ENCODE data around the gene PIP5K1A.

- RRBS = no CpG with 5 or more reads among the region's 2 CpGs
These were observed 900 bp downstream of the ARNT start for GRCh38 chr1:150875560-150875838.

GRCh38 chr1:150942843-150943042 lies 16.6 kb downstream of the SETDB1 start:
- RRBS = no CpG with 5 or more reads among the region's 4 CpGs

DNA sequence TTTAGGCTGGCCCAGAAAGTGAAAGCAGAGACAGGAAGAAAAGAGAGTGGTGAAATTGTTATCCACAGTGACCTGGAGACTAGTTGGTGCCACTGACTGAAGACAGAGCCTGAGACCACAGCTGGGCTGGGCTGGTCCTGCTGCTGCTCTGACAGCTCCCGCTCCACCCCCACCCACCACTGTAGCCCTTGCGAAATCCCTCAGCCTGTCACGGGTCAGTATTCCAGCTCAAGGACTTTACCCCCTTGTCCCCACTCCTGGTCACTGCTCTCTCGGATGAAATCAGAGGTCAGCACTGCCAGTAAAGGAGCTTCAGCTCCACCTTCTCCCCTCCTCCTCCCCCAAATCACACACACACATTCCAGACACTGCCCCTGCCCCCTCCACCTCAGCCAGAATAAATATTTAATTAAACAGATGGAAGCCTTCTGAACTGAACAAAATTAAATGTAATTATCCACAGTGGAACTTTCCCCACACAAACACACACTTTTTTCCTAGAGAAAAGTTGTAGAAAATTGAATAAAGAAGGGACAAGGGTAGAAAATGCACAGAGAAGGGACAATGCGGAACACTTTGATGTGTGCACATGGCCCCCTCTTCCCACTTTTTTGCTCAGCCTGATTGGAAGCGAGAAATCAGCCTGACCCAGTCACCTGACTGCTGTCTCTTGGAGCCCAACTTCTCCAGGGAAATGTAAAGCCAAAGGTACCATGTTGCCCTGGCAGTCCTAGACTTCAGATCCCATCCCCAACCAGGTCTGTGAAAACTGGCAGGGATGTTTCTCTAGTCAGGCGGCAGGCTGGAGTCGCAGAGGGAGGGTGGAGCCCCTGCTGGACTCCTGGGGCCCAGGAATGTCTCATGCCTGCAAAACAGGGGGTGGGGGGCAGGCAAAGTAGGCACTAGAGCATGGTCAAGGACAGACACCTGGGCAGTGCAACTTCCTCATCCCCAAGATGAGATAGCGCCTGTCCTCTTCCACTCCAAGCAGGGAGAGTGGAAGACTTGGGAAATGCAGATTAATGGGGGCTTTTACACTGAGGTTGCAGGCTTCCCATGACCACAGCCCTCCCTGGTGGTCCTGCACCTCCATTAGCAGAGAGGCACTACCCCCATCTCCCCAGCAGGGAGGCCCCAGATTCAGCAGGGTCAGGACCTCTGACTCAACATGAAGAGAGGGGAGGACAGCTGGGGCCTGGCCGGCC lies 3.0 kb downstream of the CERS2 start:
- RRBS = no CpG with 5 or more reads among the region's 10 CpGs

DNA sequence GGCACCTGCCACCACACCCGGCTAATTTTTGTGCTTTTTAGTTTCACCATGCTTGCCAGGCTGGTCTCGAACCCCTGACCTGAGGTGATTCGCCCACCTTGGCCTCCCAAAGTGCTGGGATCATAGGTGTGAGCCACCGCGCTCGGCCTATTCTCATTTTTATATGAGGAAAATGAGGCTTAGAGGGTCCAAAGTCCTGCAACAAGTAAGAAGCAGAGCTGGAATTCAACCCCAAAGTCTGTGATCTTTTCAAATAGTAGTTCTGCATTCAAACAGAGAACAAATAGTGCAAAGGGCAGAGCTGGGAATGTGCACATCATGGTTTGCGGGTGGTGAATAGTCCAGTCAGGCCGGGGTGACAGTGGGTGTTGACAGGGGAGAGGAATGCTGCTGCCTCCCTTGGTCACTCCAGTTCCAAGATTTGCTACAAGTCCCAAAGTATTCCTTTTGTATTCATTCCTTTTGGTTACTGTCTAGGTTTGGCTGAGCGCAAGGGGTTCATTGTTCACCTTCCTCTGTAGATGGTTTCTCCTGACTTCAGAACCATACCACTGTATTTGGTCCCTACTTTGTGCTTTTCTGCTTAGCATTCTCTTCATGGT lies 4.8 kb downstream of the PRUNE1 start:
- RRBS = no CpG with 5 or more reads among the region's 9 CpGs

DNA sequence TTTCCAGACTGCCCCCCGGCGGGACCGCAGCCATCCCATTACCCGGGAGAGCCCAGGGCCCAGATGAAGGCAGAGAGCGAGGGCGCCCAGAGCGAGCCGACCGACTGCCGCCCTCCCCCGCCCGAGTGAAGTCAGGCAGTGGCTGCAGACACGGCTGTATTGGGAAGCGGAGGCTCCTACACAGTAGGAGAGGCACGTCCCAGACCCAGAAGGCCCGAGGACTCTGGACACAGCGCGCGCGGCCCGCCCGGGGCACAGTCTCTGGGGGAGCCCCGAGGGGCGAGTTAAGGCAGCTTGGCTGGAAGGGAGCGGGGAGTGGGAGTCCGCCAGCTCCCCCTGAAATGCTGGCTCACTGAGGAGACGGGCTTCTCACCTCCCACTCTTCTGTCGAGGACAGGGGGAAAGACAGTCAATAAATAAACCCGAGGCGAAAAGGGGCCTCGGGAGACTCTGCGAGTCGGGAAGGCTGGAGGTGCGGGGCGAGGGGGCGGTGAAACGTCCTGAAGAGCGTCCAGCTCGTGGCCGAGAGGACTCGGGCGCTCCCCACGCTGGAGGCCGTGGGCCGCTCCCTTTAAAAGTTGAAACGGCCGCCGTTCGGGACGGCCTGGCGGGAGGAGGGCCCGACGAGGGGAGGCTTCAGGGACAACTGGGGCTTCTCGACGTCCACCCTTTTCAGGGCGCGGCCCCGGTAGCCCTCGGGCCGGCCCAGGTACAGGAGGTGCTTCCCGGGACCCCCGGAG lies 14.3 kb downstream of the SEMA6C start:
- RRBS = 9% methylated on average over 2 of the region's 62 CpGs

GRCh38 chr1:151164581-151165043 lies 1.1 kb downstream of the LYSMD1 start:
- RRBS = no CpG with 5 or more reads among the region's 5 CpGs

GRCh38 chr1:151198485-151199424 lies at the start of gene PIP5K1A:
Gene PIP5K1A, plus strand, starts transcription at chr1:151198552.
- RRBS = 3% methylated on average over 14 of the region's 59 CpGs

GRCh38 chr1:151283062-151283215 lies 840 bp downstream of the ZNF687 start:
- RRBS = no CpG with 5 or more reads among the region's 14 CpGs

DNA sequence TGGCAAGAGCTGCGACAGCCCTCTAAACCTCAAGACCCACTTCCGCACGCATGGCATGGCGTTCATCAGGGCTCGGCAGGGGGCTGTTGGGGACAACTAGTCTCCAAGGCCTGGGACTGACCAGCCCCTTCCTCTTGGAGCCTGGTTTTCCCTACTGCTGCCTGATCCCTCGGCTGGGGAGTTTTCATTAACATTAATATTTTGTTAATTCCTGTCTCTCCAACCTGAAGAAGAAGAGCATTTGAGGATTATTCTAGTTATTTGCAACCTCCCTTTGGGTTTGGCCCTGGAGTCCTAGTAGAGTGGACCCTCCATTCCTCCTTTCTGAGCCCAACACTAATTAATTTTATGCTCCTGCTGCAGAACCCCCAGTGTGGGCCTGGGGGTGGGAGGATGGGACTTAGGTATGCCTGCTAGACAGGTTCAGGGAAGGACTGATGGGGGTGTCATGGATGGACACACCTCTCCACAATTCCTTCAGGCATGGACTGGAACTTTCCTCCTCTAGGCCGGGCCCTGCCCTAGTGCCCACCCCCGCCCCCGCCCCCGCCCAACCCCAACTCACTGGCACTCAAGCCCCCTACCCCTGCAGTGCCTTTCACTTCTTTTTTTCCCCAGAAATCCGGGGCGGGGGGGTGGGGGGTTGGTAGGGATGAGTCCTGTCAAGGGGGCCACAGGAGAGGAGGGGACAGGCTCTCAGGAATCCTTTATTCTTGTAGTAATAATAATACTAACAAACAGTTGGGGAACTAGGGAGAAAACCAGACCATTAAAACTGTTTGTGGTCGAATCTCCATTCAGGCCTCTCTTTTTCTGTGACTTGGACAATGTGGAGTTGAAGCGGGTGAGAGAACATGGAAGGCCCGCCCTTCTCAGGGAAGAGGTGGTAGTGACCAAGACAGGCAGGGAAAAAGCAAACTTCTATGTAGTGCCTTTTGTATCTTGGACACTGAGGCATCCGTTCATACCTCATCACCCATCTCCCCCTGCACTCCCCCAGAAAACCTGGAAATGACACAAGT lies 9.3 kb downstream of the ZNF687 start:
- RRBS = no CpG with 5 or more reads among the region's 16 CpGs

DNA sequence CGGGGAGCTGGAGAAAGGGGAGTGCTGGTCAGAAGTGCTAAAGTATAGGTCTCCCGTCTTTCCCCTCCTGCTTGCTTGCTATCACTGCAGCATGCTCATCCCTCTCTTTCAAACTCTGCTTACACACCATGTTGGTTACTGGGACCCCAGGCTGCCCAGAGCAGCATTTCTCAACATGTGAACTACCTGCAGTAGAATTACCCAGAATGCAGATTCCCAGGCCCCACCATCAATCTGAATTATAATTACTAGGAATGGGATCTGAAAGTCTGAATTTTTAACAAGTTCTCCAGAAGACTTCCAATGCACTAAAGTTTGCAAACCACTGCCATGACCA lies 21.5 kb downstream of the ZNF687 start:
- RRBS = no CpG with 5 or more reads among the region's 2 CpGs

DNA sequence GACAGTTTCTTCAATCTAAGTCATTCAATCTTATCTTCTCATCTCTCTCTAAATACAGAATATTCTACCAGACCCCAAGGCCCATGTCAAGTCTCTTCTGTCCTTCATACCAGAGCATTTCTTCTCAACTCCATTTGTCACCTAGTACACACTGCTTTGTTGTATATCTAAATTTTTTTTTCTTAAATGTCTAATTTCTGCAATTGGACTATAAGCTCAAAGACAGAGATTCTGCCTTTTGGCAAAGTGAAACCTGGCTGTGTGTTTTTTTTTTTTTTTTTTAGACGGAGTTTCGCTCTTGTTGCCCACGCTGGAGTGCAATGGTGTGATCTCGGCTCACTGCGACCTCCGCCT lies 22.0 kb downstream of the ZNF687 start:
- RRBS = no CpG with 5 or more reads among the region's 6 CpGs

GRCh38 chr1:151327504-151327932 lies 302 bp upstream of the PI4KB start:
- RRBS = 0% methylated on average over 2 of the region's 17 CpGs

DNA sequence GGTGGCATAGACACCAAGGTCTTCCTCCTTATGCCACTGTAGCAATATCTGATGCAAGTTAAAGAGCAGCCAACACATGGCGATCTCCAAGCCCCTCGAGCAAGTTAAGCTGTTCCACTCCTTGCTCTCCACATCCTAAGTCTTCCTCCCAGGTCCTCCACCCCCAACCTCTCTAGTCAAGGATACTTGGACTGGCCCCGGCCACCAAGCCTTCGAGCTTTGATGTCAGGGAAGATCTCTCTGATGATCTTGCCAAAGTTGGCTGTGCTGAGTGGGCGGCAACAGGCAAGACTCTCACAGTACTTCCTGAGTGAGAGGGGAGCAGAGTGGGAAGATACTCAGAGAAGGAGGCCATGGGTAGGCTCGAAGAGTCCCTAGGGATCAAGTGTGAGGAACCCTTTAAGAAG lies 2.8 kb downstream of the RFX5 start:
- RRBS = no CpG with 5 or more reads among the region's 6 CpGs

DNA sequence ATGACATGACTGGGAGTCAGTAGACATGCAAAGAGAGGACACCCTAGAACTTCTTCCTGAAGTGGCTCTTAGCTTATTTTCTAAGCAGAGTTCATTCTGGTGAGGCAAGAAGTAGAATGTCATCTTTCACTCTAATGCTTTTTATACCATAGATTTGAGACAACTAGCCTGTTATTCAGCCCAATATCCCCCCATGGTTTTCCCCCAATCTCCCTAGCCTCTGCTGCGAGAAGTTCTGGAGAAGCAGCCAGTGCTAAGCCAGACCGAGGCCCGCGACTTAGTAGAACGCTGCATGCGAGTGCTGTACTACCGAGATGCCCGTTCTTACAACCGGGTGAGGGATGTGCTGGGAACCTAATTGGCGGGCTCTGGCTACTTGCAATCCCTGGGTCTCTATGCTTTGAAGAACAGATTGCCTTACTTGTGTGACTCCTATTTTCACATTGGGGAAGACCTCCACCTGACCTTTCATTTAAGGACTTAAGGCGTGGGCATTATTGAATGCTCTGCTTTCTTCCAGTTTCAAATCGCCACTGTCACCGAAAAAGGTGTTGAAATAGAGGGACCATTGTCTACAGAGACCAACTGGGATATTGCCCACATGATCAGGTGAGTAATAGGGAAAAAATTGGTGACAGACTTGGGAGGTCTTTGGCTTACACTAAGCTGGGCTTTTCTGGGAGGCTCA lies 1.8 kb downstream of the PSMB4 start:
- RRBS = no CpG with 5 or more reads among the region's 13 CpGs

DNA sequence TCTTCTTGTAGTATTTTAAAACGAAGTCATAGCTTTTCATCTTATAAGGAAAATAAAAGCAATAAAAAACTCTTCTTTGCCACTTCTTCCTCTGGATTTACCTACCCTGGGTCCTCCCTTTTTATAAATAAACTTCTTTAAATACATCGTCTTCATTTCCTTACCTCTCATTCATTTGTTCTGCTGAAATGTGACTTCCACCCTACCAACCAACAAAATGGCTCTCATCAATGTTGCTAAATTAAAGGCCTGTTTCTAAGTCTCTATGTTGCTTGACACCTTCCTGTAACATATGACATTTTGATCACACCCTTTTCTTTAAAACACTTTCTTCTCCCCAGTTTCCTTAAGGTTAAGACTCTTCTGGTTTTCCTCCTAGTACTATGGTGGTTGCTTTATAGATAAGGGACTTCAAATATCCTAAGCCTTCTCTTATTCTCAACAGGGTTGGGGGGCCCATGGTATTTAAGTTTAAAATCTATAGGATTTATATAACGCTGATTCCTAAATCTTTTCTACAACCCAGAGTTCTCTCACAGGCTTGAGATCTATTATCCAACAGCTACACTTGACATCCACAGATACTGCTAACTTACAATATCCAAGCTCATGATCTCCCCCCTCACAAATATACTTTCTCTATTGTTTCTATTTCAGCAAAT lies 10.9 kb downstream of the PSMB4 start:
- RRBS = no CpG with 5 or more reads among the region's 3 CpGs

DNA sequence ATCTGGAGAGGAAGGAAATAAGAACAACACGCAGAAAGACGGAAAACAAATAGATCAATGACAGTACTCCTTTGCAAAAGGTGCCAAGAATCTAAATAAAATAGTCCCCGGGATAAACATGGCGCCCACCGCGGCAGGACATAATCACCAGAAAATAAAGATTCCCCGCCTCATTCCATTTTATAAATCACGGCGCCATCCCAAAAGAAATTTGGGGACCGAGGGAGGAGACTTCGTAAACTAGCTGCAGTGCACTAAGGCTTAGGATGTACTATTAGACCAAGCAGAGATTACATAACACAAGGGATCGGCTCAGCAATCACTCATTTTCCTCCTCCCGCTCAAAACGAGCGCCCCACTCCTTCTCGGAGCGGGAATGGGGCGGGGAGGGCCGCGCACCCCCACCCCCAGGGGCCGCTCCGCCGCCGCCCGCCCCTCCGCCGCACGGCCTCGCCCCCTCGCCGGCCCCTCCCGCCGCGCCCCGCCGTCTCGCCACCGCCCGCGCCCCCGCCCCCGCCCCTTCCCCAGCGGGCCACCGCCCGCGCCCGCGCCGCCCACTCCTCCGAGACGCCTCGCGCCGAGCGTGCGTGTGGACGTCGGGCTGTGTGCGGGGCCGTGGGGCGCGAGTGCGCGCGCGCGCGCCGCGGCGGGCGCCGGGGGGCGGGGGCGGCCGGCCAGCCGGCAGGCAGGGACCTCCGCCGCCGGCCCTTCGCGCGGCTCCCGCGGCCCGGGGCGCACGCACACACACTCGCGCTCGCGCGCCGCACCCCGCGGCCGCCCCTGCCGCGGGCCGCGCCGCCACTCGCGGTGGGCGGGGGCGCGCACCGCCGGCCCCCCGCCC lies 891 bp downstream of the POGZ start:
- RRBS = under 1% methylated on average over 17 of the region's 110 CpGs

- RRBS = 4% methylated on average over 6 of the region's 48 CpGs
These were observed 287 bp upstream of the CGN start for GRCh38 chr1:151510845-151511354.

- RRBS = no CpG with 5 or more reads among the region's 14 CpGs
These were observed 13.2 kb downstream of the CGN start for GRCh38 chr1:151524000-151525094.

GRCh38 chr1:151539378-151539978 lies 631 bp upstream of the TUFT1 start:
- RRBS = no CpG with 5 or more reads among the region's 7 CpGs

GRCh38 chr1:151717909-151718656 lies 1.5 kb upstream of the CELF3 start:
- RRBS = no CpG with 5 or more reads among the region's 7 CpGs

Measured in epidermal melanocyte (primary cell).